Occipital lobe (tissue), 2 donors: ENCODE measurements around a stretch of chr7.

GRCh38 chr7:67625280-67626012, 348.7 kb downstream of the SPDYE21 start:
- RAMPAGE, long total RNA: no peak

DNA sequence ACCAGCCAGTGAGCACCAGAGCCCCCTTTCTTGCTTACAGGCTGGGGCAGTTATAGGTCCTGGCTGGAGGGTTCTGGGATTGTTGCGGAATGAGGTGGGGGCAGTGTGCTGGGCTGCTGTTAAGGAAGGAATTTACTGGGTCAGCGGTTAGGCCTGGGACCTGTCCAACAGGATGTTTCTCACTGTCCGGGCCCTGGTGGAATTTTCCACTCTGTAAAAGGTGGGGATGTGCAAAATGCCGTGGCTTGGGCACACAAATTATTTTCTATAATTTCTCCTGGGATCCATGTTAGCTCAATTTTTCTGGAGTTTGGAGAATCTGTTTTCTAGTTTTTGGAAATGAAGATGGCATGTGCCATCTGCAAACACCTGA, 477.2 kb downstream of the SPDYE21 start:
- RAMPAGE, long total RNA: no peak

DNA sequence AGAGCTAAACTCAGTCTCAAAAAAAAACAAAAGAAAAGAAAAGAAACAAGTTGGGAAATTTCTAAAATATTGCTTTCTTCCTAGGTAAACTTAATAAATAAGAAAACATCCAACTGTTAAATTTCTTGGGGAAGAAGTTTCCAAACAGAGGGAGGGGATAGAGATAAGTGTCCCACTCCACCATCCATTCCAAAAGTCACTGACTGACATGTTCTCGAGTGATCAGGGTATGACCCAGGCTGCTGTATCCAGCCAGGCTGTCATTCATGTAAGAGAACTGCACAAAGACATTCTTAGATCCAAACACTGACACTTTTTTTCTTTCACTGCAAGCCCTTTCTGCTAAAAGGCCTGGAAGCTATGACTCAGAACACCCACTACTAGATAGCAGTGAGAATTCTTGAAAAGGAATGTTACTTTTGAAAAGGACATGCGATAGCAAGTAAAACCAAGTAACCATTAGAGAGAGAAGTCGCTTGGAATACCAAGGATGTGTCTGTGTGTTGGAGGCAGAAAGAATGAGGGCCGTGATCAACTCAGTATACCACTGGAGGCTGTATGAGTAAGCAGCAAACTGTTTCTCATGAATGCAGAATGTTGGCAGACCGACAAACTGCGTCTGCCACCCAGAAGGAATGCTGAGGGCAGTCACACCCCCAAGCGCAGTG, 660.9 kb downstream of the SPDYE21 start:
- RAMPAGE, long total RNA: no peak

DNA sequence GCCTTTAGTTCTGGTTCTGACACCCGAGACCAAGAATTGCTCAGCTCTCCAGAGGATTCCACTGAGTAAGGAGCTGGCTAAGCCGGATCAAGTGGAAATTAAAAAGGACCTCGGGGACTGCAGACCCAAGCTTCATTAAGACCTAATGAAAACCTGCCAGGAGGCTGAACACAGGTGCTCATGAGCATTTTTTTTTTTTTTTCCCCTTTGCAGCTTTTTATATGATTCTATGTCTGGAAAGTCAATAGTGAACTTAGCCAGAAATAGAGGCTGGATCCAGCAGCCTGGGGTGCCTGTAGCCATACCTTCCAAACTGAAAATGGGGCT, 1145.6 kb downstream of the SPDYE21 start:
- RAMPAGE, long total RNA: no peak

GRCh38 chr7:69108073-69108402, 490.2 kb upstream of the AUTS2 start:
- RAMPAGE, long total RNA: no peak

DNA sequence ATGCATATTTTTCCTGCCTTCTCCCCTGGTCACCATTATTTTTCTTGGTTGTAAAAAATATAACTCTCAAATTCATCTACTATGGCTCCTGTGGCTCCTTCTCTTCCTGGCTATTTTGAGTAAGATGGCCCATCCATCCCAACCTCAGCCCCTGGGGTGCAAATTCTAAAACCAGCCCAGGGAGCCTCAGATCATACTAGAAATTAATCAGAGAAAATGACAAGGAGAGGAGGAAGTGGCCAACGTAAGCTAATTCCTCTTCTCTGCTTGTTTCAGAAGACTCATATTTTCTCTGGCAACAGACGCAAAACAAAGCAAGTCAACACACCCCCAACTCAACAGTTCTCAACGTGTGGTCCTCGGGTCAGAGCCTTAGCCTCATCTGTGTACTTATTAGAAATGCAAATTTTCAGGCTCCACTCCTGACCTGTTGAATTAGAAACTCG, 414.0 kb upstream of the AUTS2 start:
- RAMPAGE, long total RNA: no peak

DNA sequence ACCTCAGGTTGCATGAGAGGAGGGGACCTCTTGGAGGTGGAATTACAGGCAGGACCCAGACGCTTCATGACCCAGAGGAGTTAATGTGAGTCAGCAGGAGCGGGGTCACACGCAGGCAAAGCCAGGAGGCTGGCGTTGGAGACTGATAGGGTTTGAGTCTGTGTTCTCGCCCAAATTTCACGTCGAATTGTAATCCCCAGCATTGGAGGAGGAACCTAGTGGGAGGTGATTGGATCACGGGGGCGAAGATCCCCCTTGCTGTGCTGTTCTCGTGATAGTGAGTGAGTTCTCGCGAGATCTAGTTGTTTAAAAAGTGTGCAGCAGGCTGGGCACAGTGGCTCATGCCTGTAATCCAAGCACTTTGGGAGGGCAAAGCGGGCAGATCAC, 63.7 kb upstream of the AUTS2 start:
- RAMPAGE, long total RNA: no peak

GRCh38 chr7:69625552-69626243, 27.4 kb downstream of the AUTS2 start:
- RAMPAGE, long total RNA: no peak

DNA sequence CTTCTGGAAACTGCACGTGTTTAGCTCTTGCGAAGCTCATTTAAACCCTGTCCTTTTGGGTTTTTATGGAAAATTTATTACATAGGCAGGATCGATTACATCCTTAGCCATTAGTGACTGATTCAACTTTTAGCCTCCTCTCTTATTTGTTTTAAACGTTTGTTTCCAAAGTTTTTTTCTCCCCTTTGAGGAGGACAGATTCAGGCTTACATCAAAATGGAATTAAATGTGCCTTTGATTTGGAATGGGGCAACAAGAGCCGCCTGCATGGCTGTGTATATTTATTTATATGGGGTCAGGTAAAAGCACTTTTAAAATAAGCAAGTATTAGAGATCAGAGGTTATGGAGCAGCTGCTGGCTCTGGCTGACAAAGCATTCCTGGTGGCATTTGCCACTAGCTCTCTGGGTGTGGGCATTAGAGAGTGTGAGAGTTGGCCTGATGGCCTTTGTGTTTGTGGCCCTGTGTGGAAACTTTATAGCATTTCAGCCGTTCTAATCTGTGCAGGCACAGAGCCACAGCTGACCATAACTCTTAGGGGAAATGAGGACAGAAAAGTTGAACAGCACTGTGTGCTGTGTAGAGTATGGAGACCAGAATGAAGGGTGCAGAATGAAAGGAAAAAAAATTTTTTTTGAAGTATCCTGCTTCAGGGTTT, 118.8 kb downstream of the AUTS2 start:
- RAMPAGE, long total RNA: no peak

DNA sequence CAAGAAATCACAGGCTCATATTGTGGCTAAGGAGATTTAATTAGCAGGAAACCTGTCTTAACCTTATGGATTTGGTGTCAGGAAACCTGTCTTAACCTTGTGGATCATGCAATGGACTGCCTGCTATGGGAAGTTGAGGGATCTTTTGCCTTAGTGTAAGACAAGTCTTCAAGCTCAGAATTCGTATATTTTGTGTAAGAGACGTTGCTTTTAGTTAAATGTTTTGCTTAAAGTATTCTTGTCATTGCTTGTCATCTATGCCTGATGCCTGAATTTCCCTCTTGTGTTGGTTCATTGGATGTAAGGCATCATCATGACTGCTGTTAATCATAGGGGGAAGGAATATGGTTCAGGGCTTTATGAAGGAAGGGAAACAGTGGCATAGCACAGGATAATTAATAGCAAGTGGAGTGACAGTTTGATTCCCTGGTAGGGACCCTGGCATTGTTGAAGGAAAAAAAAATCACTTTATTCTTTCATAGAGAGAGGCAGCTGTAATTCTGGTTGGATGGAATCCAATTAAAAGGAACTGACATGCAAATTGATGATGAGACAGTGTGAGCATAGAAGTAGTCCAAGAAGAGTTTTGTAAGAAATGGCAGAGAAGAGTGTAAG, 121.3 kb downstream of the AUTS2 start:
- RAMPAGE, long total RNA: no peak

DNA sequence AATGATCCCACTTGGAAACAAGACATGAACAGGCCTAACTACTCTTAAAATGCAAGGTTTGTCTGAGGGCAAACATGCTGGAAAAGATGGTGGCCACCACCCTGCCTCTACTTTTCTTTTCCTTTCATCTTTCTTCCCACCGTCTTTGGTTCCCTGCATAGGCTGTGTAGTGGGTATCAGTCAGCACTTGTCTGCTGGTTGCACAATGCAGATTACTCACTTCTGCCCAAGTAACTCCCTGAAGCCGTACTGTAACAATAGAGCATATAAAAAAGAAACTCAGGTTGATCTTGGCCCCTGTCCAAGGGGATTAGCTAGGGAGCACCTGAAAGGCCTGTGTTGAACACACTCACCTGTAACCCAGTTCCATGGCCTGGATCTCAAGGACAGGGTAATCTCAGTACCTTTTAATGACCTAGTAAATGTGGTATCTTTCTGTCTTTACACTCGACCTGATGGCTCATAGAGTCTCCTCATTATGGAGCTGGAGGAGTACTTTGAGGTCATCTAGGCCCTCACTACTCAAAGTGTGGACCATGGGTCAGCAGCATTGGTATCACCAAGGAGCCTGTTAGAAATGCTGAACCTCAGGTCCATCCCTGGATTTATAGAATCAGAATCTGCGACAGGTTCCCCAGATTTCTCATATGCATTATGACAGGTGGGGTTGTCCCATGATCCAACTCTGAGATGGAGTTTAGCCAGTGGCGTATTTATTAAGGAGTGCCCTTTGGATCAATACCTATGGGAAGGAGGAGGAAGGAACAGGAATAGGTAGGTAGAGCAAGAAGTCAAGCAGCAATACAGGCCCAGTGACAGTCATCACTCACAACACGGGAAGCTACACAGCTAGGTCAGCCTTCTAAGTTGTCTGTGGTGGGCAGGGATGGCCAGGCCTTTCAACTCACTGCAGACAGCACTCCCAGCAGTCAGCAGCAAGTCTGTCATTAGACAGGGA, 532.7 kb upstream of the GALNT17 start:
- RAMPAGE, long total RNA: no peak

DNA sequence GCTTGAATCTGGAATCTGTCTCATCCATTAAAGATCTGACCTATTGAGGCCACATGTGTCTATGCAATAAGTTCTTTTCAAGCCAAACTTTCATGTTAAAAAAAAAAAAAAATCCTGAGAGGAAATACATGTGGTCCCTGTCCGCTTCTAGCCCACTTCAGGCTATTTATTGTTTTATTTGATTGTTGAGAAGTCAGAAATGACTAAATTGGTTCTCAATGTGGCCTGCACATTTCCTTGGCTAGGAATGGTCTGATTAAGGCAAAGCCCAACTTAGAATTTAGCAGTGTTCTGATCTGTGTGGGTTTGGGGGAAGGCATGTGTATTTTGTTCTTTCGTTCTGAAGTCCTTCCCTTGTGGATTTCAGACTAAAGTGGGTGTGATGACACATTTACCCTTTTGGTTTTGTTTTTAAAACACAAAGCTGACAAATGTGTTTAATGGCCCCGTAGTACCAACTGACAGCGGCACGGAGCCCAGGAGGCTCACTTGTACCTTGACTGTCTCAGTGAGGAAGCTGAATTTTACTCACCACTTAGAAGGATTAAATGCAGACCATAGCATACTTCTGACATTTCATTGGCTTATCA, 452.3 kb upstream of the GALNT17 start:
- RAMPAGE, long total RNA: no peak

DNA sequence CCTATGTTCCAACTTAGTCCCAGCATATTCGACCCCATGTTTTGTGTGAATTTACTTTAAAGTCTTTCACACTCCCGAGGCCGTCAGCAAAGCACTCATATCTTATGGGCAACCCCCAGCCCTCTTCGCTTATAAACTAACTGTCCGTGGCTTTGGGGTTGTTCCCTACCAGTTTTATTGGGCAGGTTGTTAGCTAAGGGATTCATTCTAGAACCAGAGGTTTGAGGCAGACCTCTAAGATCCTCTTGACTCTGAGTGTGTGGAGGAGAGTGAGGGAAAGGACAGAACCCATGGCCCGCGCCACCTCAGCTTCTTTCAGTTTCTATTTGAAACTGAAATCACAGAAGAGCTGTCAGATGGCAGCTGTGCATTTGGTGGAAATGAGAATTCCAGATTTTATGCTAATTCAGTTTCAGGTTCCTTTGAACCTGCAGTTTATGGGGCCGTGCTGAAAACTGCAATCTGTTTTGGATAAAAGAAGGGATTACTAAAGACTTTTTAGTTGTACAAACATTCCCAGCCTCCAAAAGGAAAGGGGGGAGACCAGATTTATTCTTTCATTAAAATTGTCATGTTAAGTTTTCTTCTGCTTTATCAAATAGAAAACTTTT, 450.0 kb upstream of the GALNT17 start:
- RAMPAGE, long total RNA: no peak

DNA sequence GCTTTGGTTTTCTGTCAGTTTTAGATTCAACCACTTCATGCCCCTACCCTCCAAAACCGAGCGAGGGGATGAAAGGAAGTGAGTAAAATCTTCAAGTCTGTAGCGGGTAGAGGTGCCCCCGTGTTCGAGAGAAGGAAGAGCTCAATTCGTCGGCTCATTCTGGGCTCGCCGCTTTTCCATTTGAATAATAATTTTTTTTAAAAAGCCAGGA, 436.2 kb upstream of the GALNT17 start:
- RAMPAGE, long total RNA: no peak

- RAMPAGE, long total RNA: no peak
These were observed 344.9 kb upstream of the GALNT17 start for GRCh38 chr7:70786886-70787519.

DNA sequence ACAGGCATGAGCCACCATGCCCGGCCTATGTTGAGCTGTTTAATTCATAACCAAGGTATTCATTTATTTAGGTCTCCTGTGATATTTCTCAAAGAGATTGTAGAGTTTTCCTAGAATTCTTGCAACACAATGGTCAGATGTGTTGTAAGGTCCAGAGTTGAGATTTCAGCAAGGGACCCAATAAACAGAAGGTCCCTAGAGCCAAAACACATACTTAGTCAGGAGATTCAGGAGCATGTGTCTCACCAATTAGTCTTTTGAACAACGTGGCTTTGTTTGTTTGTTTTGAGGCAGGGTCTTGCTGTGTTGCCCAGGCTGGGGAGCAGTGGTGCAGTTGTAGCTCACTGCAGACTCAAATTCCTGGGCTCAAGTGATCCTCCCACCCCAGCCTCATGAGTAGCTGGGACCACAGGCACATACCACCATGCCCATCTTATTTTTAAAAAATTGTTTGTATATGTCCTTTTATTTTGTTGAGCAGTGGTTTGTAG, 321.3 kb upstream of the GALNT17 start:
- RAMPAGE, long total RNA: no peak

- RAMPAGE, long total RNA: no peak
These were observed 105.9 kb downstream of the GALNT17 start for GRCh38 chr7:71237680-71238395.

GRCh38 chr7:71278167-71278731, 146.3 kb downstream of the GALNT17 start:
- RAMPAGE, long total RNA: no peak

GRCh38 chr7:71394379-71394641, 262.4 kb downstream of the GALNT17 start:
- RAMPAGE, long total RNA: no peak

DNA sequence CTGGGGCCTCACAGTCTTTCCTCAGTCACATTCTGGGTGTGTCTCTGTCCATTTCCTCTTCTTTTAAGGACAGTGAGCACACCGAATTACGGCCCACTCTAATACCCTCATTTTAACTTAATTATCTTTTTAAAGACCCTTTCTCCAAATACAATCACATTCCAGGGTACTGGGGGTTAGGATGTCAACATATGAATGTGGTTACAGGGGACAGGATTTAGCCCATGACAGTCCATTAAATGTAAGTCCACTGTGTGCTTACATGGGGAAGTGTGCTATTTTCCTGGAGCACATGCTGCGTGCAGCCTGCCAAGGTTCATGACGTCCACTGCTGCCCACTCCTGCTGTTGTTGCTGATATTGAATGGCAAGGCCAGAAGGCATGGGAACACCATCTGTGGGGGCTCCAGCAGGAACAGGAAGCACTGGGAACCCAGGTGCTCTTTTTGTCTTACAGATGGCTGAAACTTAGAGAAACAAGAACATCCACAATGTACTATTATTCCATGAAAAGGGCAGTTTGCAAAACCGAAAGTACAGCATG, 365.5 kb downstream of the GALNT17 start:
- RAMPAGE, long total RNA: no peak